Temporal lobe (tissue), 2 donors: ENCODE data around the genes EIF4EBP3, TMCO6, PCDHB14 and PCDHGA4.

- RAMPAGE, long total RNA = no peak
These were observed 13.6 kb downstream of the HBEGF start for GRCh38 chr5:140332786-140333258.

DNA sequence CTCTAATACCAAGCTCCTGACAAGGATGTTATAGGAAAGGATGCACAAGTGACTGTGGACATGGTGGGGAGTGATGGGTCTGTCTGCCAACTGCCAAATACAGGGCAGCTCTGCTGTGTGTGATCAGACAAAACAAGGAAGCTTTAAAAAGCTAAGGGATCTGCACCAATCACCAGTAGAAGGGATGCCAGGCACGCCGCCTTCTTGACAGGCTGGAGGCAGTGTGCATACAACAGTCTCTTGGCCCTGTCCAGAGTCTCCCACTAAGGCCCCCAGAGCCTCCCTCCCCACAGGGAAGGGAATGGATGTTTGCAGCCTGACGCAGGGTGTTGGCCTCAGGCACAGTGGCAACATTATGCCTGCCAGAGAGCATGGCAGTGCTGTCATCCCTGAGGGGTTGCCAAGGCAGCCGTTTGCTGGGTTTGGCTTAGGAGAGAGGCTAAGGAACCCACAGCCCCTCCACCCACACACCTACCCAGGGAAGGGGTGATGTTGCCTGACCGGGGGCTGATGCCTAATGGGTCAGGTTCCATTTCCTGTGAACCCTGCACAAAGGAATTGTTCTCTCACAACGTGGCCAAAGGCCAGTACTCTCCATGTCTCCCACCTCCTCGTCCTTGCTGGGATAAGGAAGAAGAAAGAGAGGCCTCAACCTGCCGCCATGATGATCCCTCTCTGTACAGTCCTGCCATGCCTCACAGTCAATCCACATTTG, 4.8 kb downstream of the HBEGF start:
- RAMPAGE, long total RNA = no peak

DNA sequence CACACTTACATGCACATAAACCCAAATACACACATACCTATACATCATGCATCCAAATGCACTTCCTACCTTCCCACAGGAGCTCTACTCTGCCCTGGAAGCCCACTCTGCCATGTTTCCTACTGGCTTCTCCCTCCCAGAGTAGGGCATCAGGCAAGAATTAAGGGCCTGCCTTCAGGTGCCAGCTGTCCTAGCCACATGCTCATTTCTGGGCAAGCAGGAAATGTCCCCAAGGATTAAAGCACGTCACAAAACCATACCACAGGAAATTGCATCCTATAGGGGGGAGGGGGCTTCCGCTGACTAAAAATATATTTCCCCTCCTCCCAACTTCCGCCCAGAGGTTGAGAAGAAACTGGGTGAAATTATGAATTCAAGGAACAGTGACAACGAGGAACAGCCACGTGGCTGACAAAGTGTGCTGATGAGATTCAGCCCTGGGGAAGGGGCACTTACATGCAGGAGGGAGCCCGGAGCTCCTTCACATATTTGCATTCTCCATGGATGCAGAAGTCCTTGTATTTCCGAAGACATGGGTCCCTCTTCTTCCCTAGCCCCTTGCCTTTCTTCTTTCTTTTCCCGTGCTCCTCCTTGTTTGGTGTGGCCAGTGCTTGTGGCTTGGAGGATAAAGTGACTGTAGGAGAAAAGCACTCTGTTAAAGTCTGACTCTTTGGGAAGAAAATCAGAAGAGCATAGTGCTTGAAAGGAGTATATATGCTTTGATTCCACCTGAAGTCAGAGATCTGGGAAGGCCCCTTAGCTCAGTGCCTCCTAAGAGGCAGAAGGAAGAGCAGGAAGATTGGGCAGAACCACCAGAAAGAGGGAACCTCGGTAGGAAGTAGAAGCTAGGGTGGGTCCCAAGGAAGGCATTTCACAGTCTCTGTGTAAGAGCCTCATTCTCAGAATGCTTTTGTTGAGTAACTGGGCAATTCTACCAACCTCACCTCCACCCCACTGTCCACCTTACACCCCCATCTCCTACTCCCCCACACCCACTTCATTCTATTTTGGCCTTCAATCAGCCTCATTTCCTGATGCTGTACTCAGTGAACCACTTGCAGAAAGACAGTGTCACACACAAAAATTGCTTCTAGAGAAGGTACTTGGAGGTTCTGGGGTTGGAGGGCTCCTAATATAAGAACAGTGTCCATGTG, 3.8 kb downstream of the HBEGF start:
- RAMPAGE, long total RNA = no peak

GRCh38 chr5:140343995-140344474, 2.4 kb downstream of the HBEGF start:
- RAMPAGE, long total RNA = no peak

DNA sequence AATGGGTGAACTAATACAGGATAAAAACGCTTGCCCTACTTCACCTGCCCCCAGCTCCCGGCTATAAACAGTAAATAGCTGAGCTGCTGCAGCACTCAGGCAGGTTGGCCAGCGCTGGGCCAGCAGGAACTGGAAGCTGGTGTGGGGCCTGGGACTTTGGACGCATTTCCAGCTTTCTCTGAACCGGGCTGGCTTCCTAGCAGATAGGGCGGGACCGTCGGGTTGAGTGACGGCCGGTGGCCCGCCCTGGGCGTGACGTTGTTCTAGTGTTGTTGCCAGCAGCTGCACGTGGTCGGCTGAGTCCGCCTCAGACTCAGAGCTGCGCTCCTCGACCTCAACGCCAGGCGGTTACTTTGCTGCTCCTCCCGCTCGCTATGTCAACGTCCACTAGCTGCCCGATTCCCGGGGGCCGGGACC, at the start of gene EIF4EBP3:
Gene EIF4EBP3 (plus strand): TSS at position 299 of the 417 bp plus-strand sequence.
- RAMPAGE, long total RNA = no peak

- RAMPAGE, long total RNA = no peak
These were observed 27.3 kb downstream of the SLC35A4 start for GRCh38 chr5:140591925-140592387.

DNA sequence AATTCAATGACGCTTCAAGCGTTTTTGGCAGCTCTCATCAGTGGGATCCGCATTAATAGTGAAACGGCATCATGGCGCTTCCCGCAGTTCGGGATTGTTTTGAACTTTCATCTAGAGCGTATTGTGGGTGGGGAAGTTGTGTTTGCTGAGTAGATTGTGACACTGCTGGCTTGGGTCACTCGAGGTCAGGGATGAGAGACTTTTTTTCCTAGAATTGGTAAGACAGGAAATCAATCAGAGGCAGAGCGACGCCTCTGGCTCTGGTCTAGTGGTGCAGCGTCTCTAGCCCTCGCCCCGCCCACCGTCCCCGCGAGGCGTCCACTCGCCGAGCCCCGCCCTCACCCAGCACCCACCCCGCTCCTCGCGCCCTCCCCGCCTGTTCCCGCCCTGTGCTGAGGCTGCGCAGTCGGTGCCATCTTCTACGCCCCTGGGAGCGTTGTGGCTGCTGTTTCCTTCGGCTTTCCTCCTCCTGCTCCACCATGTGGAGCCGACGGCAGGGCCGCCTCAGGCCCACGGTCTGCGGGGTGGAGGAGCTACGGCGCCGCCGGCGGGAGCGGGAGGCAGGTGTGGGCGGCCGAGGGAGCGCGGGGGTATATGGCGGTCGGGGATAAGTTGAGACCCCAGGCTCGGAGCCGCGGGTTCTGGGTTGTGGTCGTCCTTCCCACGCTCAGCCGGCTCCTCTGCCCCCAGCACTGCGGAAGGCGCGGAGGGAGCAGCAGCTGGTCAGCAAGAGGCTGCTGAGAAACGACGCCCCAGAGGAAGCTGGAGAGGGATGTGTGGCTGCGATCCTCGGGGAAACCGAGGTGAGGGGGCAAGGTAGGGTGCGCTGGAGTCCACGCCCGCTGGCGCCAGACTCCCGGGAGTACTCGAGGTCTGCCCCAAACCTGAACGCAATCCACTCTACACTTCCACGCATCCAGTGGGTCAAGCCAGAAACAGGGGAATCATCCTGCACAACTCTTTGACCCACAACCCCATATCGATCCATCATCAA, at the start of gene TMCO6:
Gene TMCO6 (plus strand): TSS at position 403 of the 994 bp plus-strand sequence.
- RAMPAGE, long total RNA = no peak

DNA sequence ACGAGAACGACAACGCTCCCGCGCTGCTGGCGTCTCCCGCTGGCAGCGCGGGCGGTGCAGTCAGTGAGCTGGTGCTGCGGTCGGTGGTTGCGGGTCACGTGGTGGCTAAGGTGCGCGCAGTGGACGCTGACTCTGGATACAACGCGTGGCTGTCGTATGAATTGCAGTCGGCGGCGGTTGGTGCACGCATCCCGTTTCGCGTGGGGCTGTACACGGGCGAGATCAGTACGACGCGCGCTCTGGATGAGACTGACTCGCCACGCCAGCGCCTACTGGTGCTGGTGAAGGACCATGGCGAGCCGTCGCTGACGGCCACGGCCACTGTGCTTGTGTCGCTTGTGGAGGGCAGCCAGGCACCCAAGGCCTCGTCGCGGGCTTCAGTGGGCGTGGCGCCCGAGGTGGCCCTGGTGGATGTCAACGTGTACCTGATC, 2.0 kb downstream of the PCDHA10 start:
- RAMPAGE, long total RNA = no peak

- RAMPAGE, long total RNA = no peak
These were observed at the start of gene PCDHB14 for GRCh38 chr5:141223067-141223749. PCDHB14 (plus strand) TSS chr5:141223343.

- RAMPAGE, long total RNA = no peak
These were observed at the start of gene PCDHGA4 for GRCh38 chr5:141354715-141355137. PCDHGA4 (plus strand) TSS chr5:141355021.

DNA sequence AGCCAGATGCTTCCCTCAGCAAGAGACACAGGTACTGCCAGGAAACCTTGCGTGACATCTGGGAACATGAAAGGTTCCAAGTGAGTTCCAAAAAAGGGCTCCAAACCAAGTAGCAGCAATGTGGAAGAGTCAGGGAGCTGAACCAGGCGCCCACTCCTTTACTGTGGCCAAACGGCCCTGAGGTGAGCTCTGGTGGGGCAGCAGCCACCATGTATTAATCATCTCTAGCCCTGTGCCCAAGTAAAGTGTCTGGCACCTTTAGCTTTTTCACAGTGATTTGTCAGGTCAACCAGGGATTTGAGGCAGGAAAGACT, 25.7 kb downstream of the PCDHGC5 start:
- RAMPAGE, long total RNA = no peak

GRCh38 chr5:141528106-141529078, 39.5 kb downstream of the PCDHGC5 start:
- RAMPAGE, long total RNA = no peak

DNA sequence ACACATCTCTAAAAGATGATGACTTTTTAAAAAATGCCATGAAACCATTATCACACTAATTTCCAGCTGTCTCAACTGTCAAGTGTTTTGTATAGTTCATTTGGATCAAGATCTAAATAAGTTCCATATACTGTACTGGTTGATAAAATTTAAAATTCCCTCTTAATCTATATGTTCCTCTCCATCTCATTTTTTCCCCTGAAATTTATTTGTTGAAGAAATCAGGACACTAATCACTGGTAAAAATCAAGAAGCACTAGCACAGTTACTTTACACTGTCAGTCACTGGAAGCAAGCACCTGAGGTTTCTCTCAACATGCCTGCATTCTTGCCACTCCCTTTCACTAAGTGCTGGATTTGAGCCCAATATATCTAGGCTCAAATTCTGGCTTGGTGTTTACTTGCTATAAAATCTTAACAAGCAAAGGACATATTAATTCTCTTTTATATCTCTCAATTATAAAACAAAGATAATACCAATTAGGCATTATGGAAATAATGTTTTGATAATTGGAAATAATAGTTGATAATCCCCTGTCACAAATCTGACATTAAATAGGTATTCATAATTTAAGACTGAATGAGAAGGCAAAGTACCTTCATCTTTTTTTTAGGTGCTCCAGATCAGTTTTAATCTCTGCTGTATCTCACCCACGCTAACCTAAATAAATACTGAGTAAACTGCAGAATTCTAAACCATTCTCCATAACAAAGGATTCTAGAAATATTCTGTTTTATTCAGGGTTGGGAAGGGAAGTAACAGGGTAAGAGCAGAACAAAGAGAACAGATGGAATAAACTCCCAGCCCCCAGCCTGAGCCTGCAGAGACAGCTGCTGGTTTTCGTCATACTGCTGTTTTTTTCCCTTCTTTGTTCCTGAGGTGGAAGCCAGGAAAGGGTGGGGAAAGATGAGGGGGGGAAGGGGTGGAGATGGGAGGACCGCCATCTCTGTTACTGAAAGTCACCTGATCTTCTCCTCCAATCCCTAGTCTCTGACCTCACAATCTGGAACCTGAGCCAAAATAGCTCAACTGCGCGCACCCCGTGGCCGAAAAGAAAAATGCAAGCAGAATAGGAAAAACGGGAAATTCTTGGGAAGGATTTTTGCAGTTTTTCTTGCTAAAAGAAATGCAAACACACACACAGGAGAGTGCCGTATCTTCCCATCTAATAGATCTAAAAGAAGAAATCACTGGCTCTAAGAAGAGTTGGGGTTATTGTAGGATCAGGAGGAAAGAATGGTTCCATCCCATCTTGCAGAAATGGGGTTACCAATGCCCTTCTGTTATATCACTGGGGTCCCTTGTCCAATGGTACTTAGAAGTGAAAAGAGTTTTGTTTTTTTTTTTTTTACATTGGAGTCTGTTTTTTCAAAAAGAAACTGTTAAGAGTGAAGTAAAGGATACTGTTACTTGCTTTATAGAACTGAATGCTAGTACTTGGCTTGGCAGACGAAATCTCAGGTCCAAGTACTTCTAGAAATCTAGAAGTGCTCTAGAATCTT, 58.2 kb downstream of the DIAPH1 start:
- RAMPAGE, long total RNA = no peak

DNA sequence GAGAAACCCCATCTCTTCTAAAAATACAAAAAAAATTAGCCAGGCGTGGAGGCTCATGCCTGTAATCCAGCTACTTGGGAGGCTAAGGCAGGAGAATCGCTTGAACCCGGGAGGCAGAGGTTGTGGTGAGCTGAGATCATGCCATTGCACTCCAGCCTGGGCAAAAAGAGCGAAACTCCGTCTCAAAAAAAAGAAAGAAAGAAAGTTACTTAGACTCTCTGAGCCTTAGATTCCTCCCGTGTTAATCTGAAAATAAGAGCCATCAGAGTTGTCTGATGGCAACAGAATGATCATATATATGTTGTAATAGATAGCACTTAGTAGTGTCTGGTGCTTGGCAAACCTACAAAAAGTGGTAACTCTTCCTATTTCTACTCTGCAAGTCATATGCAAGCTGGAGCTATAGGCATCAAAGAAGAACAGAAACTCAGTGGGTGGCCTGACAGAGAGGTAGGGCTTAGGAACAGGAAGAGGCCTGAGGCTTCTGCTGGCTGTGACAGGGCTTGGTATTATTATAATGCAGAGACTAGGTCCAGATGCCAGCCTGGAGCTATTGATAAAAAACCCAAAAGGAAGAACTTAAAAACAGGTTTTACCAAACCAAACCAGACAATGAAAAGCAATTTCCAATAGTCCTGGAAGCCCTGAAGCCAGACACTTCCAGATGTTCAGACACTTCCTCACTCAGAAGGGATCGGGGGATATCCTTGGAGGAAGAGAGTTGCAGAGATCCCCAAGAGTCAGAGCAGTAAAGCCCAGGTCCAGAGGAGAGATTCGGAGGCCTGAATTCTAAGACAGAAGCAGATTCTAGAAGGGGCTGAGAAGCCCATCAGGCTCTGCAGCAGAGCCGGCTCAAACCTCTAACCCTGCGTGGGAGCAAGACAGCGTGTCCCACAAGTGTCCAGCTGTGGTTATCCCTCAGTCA, 4.4 kb upstream of the DIAPH1 start:
- RAMPAGE, long total RNA = no peak

DNA sequence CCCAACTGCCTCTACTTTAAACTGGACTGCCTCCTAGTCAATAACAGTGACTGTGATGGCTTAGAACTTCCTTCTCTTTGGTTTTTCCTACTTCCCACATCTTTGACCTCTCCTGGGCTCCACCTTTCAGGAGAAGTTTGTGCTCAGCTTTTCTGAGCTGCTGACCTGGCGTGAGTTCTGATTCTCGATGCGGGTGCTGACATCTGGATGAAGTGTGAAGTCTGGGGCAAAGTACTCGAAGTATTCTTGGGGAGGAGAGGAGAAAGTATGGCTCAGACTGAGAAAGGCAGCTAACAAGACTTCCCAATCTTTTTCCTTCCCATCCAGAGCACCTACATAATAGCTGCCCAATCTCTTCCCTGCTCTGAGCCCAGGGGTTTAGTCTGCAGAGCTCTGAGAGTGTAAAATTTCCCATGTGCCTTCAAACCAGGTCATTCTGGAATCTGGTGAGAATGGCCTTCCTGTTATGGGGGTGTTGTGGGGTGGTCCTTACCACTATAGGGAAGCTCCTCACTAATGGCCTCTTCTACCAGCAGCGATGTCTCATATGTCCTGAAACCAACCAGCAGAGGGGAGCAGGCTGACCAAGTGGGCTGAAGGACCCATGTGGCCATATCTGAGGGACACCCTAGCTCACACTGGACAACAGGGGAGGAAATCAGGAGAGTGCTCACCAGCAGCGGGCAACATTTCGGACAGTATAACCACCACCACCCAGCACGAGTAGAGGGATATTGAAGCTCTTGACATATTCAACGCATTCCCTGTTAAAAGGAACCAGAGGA, 6.9 kb upstream of the DIAPH1 start:
- RAMPAGE, long total RNA = no peak

DNA sequence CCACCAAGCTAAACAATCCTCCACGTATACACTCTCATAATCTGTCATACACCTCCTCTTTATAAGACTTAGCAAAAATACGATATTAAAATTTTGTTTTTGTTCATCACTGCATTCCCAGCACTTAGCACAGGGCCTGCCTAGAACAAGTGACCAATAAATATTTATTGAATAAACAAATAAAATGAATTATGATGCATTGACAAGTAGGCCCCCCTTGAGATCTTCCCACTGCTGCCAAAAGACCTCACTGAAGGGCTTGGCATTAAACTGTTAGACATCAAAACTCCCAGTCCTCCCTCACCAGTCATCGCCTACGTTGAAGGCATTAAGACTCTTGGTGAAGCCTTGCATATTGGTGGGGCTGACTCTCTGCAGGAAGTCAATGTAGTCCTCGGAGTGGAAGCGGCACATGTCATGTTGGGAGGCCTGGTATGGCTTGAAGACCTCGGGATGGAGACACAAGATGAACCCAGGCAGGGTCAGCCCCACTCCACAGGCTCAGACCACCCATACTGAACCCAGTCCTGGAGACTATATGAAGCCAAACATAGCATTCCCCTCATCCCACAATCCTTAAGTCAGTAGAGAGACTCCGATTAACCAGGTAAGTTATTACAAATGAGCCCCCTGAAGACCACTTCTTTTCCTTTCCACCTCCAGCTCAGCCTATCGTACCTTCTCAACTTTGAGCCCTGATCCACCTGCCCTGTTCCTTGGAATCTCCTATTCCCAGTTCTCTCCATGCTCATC, 2.0 kb downstream of the HDAC3 start:
- RAMPAGE, long total RNA = no peak

DNA sequence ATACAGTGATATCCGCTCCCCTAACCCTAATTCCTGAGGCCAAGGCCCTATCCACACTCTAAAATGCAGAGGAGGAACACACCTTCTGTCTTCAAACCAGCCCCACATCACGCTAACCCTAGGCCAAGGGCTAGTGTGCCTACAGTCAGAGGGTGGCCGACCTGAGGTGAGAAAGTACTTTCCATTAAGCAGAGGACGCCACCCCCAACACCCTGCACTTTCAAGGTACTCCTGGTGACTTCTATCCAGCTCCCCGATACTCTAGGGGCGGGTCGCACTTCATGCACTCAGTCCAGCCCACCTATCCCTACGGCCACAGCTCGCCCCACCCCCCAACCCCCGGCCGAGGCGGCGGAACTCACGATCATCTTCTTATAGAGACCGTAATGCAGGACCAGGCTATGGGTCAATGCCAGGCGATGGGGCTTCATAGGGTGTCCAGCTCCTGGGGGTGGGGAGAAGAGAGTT, 429 bp downstream of the HDAC3 start:
- RAMPAGE, long total RNA = no peak

- RAMPAGE, long total RNA = no peak
These were observed 7.0 kb downstream of the FCHSD1 start for GRCh38 chr5:141644103-141644831.

GRCh38 chr5:141795161-141795697, 83.0 kb downstream of the PCDH1 start:
- RAMPAGE, long total RNA = no peak

- RAMPAGE, long total RNA = no peak
These were observed 72.4 kb downstream of the PCDH1 start for GRCh38 chr5:141805533-141806393.